Measurements from ENCODE around the gene CNTN3.

GRCh38 chr3:71658098-71658588 lies 67.1 kb downstream of the EIF4E3 start:
- PRO-cap: no peak

DNA sequence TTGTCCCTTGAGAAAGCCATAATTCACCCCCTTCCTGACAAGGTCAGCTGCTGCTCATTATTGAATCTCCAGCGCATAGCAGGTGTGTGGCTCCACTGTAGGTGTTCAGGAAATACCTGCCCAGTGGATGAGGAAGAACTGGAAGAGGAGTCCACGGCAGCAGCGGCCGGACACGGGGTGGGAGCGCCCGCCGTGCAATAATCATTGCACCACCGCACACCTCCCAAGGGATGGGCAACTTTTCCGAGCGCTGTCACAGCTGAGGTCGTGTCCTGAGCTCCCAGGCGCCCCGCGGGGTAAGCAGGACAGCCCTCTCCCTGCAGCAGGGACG lies 715 bp downstream of the EIF4E3 start:
- PRO-cap: unidirectional peak, plus-strand start at position 133 of the sequence

DNA sequence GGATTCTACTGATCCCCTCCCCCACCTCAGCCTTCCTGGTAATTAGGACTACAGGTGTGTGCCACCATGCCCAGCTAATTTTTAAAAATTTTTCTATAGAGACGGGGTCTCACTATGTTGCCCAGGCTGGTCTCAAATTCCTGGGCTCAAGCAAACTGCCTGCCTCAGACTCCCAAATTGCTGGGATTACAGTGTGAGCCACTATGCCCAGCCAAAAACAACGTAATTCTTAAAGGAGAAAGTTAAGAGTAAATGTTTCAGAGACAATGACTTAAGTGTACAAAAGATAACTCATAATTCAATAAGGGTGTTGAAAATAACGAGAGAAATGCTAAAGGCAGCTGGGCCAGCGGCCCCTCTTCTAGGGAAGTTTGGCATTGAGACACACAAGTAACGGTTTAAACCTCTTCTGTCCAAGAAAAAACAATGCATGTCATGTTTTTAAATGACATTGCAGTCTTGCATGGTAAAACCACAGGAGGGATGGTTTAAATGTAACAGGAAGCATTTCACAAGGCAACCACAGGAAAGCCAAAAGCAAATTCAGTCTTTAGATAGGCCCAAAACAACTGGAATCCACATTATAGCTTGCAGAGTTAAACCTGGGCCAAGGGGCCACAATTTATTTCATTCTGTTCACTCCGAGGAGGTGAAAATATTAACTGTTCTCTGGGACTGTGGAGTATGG lies 5.1 kb downstream of the PROK2 start:
- PRO-cap: no peak

GRCh38 chr3:71806569-71807196 lies 21.7 kb upstream of the PROK2 start:
- PRO-cap: no peak

DNA sequence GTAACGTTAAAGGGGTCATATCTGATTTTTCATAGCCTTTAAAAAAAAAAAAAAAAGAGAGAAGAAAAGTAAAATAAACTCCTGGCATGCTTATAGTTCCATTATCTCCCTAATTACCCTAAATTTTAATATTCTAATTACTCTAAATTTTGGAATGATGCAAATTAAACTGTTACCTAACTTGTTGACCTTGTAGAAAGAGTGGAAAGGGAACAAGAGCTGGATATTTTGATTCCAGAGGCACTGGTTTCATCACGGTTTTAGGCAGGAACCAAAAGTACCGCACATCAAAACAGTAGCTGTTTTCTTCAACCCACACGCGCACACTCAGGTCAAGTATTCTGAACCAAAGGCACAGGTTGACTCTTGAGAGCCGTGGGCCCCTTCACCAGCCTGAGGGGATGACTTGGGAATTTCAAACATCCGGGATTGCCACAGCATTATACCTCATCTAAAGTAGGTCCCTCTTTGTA lies 87.9 kb upstream of the PROK2 start:
- PRO-cap: no peak

DNA sequence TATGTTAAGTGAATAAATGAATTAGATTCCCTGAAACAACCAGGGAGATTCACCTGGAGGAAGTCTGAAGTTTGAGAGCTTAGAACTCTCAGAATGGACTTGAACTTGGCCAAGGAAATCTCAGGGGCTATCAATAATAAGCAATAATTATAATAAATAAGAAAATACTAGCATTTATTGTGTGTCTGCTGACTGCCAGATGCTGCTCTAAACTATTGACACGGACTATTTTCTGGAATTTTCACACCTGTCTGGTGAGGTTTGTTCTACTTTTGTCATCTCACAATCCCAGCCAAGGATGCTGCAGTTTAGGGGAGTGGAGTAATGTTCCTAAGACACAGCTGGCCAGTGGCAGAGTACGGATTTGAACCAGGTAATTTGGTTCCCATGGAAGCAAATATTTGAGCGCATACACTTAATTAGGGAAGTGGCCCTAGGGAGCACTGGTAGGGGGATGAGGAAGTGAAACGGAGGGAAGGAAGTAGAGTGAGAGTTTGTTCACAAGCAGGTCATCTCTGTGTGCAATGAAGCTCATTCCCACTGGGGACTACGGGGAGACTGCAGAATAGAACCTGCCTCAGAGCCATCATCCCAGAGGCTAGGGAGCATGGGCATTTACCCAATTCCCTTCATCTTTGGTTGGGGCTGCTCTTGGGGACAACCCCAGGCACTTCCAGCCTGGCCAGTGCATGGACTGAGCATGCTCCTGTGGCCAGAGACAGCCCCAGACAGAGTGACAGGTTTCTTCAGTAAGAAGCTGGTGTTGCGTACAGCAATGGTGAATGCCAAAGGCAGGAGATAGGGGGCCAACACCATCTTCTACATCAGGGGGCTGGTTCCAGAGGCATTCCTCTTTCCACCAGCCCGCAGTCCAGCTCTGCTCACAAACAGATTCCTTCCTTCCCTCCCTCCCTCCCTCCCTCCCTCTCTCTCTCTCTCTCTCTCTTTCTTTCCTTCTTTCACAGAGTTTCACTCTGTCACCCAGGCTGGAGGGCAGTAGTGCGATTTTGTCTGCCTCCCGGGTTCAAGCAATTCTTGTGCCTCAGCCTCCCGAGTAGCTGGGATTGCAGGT lies 317.2 kb upstream of the PROK2 start:
- PRO-cap: unidirectional peak, plus-strand start at position 543 of the sequence

- PRO-cap: no peak
Measured at GRCh38 chr3:72135063-72135445, 350.1 kb upstream of the PROK2 start.

GRCh38 chr3:72150747-72151468 lies 366.0 kb upstream of the PROK2 start:
- PRO-cap: no peak

GRCh38 chr3:72151541-72152004 lies 366.6 kb upstream of the PROK2 start:
- PRO-cap: no peak

GRCh38 chr3:72176960-72178154 lies 392.4 kb upstream of the PROK2 start:
- PRO-cap: no peak

GRCh38 chr3:72185922-72186650 lies 401.1 kb upstream of the PROK2 start:
- PRO-cap: no peak

DNA sequence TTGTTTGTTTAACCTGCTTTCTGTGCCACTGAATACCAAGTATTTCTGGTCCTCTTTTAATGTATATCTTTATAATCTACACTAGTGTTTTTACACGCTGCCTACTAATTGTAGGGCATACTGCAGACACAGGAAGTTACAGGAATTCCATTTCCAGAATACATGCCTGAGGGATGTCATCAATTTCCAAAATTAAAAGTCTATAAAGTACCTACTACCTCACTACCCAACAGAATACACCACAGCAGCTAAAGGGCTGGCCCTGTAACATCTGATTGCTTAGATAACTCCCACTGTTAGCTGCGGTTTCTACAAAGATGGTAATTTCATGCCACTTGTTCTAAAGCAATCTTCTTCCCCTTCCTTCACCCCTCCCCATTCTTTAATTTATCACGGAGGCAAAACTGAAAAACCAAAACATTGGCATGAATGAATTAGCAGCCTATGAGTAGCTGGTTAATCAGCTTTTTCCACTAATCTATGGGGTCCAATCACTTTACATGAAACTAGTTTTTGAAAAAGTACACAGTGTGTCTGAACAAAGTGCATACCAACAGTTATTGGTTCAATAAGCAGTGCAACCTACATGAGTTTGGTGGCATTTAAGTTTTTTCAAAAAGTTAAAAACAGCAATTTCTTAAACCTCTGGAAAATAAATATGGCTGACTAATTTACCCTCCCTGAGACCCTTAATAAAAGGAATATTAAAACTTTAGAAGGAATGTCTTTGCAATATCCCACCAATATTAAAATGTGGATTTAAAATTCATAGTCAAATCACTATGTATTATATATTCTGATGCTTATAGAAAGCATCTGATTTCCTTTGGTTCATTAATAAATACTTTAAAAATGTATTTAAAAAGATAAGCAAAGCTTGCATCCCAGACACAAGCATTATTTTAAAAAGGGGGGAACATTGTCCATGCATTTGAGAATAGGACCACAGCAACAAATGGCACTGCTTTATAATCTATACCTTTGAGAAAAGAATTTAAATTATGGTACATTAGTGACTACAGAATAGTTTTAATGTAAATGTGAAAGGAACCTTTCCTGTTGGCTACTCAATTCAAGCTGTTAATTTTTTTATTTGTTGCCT lies 472.4 kb downstream of the SHQ1 start:
- PRO-cap: no peak

DNA sequence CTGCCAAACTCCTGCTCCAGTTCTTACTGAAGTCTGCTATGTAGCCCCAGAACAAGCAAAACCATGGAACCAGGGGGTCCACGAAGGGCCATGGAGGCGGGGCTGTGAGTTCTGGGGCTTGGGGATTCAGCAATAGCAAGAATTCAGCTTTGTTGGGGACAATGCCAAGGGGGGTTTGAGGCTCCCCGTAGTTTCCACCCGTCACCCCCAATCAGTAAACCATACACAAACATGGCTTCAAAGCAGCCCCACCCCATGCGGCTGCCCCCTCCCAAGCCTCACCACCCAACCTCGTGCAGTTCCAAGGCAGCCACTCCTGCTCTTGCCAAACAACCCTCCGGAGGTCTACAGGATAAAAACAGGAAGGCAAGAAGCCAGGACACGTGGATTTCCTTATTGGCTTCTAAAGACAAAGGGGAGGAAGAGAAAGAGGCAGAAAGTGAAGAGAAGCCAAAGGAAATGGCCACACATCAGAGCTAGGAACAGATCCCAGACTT lies 121.1 kb downstream of the SHQ1 start:
- PRO-cap: no peak

GRCh38 chr3:72886835-72887190 lies 1.0 kb upstream of the GXYLT2 start:
- PRO-cap: no peak

GRCh38 chr3:72890914-72891505 lies 3.2 kb downstream of the GXYLT2 start:
- PRO-cap: no peak

GRCh38 chr3:73490573-73491152 lies 134.1 kb downstream of the PDZRN3 start:
- PRO-cap: no peak

DNA sequence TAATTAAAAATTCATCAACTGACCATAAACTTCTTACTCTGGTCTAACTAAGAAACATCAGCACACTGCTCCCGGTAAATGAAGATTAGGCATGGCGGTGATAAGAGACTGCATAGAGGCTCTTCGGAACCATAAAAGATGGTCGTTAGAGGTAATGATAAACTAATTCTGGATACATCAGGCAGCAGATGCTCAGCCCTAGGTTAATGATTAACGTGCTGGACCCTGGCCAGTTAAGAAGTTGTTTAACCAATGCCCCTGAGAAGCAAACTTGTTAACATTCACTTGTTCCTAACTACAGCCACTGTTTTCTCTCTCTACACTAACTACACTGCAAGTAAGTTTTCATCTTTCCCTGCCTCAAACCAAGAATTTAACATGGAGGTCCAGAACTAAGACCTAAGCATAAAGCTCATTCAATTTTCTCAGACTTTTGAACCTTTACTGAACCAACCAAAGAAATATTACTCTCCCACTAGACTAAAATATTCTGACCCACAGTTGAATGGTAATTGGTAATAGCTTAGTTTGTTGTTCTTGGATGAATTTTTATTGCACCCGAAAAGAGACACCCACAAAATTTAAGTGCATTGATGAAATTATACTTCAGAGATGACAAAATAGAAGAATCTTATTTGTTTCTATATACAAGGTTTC lies 111.3 kb downstream of the PDZRN3 start:
- PRO-cap: no peak

GRCh38 chr3:73563798-73564524 lies 60.8 kb downstream of the PDZRN3 start:
- PRO-cap: no peak

- PRO-cap: no peak
Measured at GRCh38 chr3:73571196-73572032, 53.3 kb downstream of the PDZRN3 start.

DNA sequence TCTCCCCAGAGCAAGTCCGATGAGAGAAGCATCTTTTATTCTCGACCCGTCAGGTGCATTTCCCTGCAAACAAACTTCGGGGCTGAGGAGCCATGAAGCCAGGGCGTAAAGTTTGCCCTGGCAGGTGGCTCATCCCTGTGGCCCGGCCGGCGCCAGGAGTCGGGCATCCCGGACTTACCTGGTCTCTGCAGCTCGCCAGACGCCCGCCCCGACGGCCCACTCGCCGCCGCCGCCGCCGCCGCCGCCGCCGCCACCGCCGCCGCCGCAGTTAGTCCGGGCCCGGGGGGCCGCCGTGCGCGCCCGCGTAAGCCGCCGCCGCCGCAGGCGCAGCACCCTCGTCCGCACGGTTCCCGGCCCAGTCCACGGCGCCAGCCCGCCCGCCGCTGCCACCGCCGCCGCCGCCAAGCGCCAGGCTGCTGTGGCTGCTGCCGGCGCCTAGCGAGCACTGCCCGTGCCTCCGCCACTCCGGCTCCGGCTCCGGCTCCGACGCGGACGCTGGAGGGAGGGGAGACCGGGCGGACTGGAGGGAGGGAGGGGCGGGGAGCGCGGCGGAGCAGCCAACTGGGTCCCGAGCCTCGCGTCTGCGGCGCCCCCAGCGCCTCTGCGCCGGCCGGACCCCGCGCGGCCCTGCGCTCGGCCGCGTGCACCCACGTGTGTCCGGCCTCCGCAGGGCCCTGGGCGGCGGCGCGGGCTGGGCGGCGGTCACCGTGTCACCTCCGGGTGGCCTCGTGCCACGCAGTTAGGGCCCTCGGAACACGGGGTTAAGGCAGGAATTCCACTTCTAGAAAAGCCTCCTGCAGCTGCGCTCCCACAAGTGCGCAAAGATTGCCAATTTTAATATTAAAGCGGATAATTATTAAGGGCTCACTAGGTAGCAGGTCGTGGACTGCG lies at the start of gene CNTN3:
TSS of gene CNTN3 (minus strand) at position 447 of the 891 bp plus-strand sequence.
- PRO-cap: no peak